ENCODE data around the genes COL12A1, MEI4 and BCKDHB.

DNA sequence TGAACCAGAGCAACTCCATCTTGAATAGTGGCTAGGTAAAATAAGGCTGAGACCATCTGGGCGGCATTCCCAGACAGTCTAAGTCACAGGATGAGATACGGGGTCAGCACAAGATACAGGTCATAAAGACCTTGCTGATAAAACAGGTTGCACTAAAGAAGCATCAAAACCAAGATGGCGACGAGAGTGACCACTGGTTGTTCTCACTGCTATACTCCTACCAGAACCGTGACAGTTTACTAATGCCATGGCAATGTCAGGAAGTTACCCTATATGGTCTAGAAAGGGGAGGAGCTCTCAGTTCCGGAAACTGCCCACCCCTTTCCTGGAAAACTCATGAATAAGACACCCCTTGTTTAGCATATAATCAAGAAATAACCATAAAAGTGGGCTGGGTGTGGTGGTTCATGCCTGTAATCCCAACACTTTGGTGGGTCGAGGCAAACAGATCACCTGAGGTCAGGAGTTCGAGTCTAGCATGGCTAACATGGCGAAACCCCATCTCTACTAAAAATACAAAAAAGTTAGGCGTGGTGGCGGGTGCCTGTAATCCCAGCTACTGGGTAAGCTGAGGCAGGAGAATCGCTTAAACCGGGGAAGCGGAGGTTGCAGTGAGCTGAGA, 44.0 kb upstream of the EEF1A1 start:
- PRO-cap: no peak
- RAMPAGE, long total RNA: no peak
- RRBS: no CpG with 5 or more reads among the region's 14 CpGs

- PRO-cap: no peak
- RAMPAGE, long total RNA: no peak
- RRBS: no CpG with 5 or more reads among the region's 9 CpGs
Measured at GRCh38 chr6:75075869-75076535, 129.9 kb downstream of the COL12A1 start.

GRCh38 chr6:75204072-75204694, 1.7 kb downstream of the COL12A1 start:
- PRO-cap: no peak
- RAMPAGE, long total RNA: no peak
- RRBS: no CpG with 5 or more reads among the region's 22 CpGs

DNA sequence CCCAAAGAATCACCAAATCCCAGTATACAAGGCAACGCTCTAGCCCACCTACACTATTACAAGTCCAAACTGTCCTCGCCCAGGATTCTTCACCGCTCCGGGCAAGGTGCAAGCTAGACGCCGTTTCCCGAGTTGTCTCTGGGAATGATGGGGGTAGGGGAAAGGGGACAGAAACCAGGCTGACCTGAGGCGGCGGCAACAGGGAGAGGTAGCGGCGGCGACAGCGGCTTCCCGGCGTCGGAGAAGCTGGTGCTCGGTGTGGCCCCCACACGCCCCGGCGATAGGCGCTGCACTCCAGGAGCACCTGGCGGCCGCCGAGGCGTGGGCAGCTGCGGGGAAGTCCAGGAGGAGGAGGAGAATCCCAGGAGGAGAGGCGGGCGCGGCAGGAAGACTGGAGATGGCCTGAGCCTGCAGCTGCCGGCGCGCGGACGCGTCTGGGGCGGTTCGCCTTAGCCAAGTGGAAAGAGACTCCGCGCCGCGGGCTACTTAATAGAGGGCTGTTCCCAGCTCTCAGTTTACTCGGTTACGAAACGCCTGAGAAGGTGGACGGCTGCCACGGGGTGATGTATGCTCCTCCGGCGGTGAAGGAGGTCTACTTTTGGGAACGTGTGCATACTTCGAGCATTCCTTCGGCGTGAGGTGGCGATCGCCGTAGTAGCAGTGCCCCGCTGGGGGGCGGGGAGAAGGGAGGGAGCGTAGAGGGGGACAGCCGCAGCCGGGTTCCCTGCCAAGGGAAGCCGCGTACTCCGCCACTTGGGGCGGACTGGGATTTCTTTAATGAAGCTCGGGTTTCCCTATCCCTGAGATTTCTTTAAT, at the start of gene COL12A1:
Gene COL12A1 (minus strand): TSS at position 461 of the 816 bp plus-strand sequence.
- PRO-cap: bidirectional peak, plus-strand start at position 681 of the sequence, minus-strand start at position 461 of the sequence
- RAMPAGE, long total RNA: no peak
- RRBS: under 1% methylated on average over 10 of the region's 65 CpGs

- PRO-cap: no peak
- RAMPAGE, long total RNA: no peak
- RRBS: no CpG with 5 or more reads among the region's 7 CpGs
Measured at GRCh38 chr6:75253562-75254634, 10.3 kb upstream of the COX7A2 start.

DNA sequence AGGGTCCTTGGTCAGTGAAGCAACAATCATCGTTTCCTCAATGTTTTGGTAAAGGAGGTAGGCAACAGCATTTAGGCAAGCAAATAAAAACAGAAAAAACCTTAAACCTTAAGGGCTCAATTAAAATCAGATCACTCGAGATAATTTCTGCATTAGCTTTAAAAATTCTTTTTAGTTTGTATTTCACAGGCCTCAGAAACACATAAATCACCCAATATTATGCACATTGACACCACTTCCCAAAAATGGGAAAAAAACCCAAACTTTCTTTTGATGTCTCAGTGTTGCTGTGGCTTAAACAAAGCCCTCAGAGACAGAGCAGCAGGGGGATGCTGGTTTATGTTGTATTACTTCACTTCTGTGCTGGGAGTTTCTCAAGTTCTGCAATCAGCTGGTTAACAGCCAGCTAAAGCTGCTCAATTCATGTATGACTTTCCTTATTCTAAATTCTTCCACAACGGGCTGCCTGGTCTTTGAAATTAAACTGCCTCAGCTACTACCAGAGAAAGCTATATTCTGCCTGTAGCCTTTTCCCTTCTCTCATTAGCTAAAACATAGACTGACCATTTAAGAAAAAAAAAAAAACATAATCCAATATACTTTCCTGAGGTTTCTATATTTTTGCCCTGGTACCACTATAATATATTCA, 5.6 kb downstream of the FILIP1 start:
- PRO-cap: no peak
- RAMPAGE, long total RNA: no peak
- RRBS: no CpG with 5 or more reads among the region's 3 CpGs

- PRO-cap: no peak
- RAMPAGE, long total RNA: no peak
- RRBS: no CpG with 5 or more reads among the region's 13 CpGs
Measured at GRCh38 chr6:75605007-75606192, 3.7 kb downstream of the SENP6 start.

DNA sequence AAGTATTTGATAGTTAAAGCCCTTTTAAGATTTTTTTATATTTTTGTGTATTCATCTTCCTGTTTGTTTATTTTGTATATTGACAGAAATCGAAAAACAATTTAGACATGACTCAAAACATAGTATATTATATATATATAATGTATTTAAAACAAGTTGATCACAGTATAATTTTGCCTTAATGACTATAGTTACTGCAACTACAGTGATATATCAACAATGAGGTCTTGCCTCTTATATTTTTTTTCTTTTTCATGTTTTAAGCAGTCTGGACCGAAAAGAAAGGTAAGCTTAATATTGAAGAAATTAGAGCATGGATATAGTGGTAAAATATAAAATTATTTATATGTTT, 38.7 kb downstream of the SENP6 start:
- PRO-cap: no peak
- RAMPAGE, long total RNA: no peak
- RRBS: no CpG with 5 or more reads among the region's 2 CpGs

DNA sequence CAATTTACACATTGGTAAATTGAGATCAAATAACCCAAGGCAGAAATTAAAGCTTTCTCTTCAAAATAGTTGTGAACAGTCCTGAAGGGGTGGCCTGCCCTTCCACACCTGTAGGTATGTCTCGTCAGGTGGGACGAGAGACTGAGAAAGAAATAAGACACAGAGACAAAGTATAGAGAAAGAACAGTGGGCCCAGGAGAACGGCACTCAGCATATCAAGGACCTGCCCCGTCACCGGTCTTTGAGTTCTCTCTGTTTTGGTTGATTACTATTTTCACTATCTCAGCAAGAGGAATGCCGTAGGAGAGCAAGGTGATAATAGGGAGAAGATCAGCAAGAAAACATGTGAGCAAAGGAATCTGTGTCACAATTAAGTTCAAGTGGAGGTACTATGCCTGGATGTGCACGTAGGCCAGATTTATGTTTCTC, 45.0 kb upstream of the MYO6 start:
- PRO-cap: no peak
- RAMPAGE, long total RNA: no peak
- RRBS: no CpG with 5 or more reads among the region's 7 CpGs

GRCh38 chr6:75775086-75775778, 26.2 kb downstream of the MYO6 start:
- PRO-cap: no peak
- RAMPAGE, long total RNA: no peak
- RRBS: 100% methylated on average over 1 of the region's 5 CpGs

- PRO-cap: no peak
- RAMPAGE, long total RNA: no peak
Measured at GRCh38 chr6:76776955-76777532, 686.2 kb downstream of the HTR1B start.

- PRO-cap: no peak
- RAMPAGE, long total RNA: no peak
- RRBS: 4% methylated on average over 2 of the region's 47 CpGs
Measured at GRCh38 chr6:77649991-77650797, 2.6 kb upstream of the MEI4 start.

GRCh38 chr6:77652767-77653213, at the start of gene MEI4:
MEI4 (plus strand) TSS chr6:77653039.
- PRO-cap: no peak
- RAMPAGE, long total RNA: no peak
- RRBS: no CpG with 5 or more reads among the region's 3 CpGs

- PRO-cap: no peak
- RAMPAGE, long total RNA: no peak
- RRBS: no CpG with 5 or more reads among the region's 3 CpGs
Measured at GRCh38 chr6:77836945-77837597, 184.2 kb downstream of the MEI4 start.

GRCh38 chr6:79079794-79080098, 1.7 kb upstream of the PHIP start:
- PRO-cap: no peak
- RAMPAGE, long total RNA: no peak

- PRO-cap: no peak
- RAMPAGE, long total RNA: no peak
- RRBS: no CpG with 5 or more reads among the region's 5 CpGs
Measured at GRCh38 chr6:79578082-79578825, 41.0 kb upstream of the LCA5 start.

DNA sequence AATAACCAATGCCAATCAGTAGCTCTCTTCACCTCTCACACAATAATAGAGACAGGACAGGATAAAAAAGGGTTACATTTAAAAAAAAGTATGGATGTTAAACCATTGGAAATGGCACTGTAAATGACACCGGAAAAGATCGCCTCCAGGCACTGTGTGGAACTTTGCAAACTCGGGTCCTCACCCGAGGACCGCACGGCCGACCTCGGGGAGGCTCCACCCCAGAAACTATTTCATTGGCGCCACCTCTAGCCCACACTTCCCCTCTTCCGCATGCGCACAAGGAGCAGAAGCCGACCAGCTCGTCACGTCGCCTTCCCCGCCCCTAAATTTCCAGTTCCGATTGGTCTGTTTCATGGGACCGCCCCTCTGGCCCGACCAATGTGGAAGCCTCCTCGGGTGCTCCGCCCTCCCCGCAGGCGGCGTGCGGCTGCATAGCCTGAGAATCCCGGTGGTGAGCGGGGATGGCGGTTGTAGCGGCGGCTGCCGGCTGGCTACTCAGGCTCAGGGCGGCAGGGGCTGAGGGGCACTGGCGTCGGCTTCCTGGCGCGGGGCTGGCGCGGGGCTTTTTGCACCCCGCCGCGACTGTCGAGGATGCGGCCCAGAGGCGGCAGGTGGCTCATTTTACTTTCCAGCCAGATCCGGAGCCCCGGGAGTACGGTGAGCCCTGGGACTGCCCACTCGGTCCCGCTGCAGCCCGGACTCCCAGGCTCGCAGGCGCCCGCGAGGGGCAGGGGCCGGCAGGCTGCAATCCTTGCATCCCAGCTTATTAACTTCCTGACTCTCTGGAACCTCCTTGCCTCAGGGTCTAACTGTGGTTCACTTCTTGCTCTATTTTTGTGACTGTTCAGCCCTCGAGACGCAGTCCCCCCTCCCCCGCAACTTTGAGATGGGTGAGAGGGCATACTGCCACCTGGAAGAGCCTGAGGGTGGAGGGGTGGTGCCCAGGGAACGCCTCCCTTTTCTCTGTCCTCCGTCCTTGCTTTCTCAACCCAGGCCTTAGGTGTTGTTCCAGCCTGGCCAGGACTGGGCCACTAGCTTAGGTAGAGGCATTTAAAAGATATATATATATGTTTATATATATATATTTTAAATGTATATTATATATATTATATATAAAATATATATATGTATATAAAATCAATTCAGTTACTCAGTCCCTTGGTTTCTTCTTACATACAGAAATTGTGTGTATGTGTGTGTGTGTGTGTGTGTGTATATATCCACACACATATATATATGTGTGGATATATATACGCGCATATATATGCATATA, at the start of gene BCKDHB:
Gene BCKDHB (plus strand): TSS at position 442 of the 1,276 bp plus-strand sequence.
- PRO-cap: bidirectional peak, plus-strand start at position 442 of the sequence, minus-strand start at position 230 of the sequence
- RAMPAGE, long total RNA: no peak
- RRBS: 1% methylated on average over 16 of the region's 62 CpGs

- PRO-cap: no peak
- RAMPAGE, long total RNA: no peak
- RRBS: no CpG with 5 or more reads among the region's 6 CpGs
Measured at GRCh38 chr6:80390630-80391200, 284.2 kb downstream of the BCKDHB start.

GRCh38 chr6:80457387-80457687, 350.9 kb downstream of the BCKDHB start:
- PRO-cap: no peak
- RAMPAGE, long total RNA: no peak

DNA sequence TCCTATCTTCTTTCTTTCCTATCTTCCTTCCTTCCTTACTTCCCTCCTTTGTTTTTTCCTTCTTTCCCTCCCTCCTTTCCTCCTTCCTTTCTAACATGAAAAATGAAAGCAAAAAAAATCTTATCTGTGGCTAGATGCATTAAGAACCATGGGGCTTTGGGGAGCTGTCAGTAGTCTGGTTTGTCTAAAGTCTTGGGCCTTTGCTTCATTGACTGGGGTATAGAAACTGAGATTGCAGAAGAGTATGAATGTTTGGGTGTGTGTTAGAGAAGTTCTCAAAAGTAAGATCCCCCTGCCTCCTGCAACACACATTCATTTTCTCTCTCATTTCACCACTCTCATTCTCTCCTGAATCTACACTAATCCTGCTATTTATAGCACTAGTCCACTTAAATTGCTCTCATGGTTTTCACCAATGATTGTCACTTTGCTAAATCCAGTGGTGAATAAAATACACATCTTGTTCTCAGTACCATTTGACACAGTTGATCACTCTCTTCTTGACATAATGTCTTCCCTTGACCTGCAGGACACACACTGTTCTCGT, 32.2 kb downstream of the TENT5A start:
- PRO-cap: no peak
- RAMPAGE, long total RNA: no peak
- RRBS: no CpG with 5 or more reads among the region's 1 CpG

All from lung (tissue), 4 donors.